ENCODE measurements around a stretch of chr4.

DNA sequence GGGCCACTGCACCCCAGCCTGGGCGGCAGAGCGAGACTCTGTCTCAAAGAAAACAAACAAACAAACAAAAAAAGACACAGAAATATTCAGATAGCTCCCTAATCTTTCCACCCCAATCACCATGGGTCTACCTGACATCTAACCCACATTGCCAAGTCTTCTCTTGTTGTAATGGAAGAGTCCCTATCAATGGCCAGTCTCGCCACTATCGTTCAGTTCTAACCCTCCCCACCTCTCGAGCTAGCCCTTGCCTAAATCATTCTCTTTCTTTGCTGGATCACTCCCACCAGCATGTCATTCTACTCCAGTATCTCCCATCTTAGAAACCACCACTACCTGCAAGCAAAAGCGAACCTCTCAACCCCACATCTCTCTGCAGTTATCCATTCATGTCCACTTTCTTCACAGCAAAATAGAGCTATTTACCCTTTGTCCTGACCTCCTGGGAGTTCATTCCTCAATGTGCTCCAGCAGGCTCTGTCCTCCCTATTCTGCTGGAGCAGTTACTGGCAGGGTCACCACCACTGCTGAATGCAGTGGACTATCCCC is 16.2 kb upstream of the CENPU start:
- PRO-cap: no peak

GRCh38 chr4:184791516-184791913 is 34.3 kb downstream of the ACSL1 start:
- PRO-cap: no peak

DNA sequence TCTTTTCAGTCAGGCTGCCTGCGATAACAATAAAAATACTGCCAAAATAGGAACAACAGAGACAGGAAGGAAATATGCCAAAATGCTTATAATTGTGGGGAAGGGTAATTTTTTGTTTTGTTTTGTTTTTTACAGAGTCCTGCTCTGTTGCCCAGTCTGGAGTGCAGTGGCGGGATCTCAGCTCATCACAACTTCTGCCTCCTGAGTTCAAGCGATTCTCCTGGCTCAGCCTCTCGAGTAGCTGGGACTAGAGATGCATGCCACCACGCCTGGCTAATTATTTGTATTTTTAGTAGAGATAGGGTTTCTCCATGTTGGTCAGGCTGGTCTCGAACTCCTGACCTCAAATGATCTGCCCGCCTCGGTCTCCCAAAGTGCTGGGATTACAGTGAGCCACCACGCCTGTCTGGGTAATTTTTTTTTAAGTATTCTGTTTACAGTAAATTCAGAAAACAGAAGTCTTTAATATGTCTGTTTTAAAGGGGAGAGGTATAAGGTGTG is 1.7 kb downstream of the ACSL1 start:
- PRO-cap: no peak

GRCh38 chr4:184891647-184892378 is 66.0 kb upstream of the ACSL1 start:
- PRO-cap: no peak

DNA sequence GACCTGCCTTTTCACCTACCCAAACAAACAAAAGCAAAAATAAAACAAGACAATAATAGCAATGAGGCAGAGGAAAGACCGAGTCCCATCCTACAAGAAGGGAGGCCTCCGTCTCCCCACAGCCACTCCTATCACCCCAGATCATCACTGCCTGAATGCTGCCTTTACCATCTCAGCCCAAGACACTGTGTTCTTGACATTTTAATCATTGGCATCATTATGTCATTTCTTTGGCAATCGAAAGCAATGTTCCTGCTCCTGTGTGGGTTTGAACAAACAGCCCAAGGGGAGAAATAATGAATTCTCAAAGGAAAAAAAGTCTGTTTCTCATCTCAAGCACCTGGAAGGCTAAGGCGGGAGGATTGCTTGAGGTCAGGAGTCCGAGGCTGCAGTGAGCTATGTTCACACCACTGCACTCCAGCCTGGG is 73.0 kb upstream of the ACSL1 start:
- PRO-cap: no peak

DNA sequence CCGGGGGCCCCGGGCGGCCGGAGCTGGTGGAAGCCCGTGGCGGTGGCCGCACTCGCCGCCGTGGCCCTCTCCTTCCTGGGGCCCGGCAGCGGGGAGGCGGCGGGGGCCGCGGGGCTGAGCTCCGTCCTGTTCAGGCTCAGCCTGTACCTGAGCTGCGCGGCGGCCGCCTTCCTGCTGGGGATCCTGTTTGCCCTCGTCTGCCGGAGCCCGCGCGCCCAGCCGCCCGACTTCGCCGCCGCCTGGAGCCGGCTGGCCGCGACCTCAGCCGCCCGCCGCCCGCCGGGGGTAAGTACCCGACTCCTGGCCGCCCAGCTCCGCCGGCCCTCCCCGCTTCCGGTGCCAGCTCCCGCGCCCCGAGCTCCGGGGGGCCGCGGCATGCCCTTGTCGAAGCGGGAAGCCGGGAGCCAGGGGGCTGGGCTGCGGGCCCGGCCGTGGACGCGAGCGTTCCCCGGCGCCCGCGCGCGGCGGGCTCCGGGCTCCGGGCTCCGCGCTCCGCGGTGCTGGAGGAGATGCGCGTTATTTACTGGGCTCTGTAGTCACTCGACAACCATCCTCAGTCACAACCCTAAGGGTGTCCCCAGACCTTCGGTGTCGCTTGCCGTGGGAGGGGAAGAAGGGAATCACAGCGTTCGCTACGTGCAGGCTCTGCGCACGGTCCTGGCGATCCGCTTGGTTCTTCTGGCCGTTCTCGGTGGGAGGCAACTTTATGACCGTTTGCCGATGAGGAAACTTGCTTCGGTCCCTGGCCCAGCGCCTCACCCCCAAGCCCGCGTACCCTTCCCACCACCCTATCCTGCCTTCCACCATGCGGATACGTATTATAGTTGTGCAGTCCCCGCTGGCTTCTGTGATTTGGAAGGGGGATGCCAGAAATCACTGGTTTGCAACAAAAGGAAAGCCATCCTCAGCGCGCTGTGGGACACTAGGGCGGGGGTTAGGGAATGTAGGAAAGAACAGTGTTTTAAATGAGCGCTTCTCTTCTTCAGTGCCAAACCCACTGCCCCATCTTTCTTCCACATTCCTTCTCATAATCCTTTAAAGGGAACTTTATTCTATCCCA is 903 bp downstream of the SNX25 start:
- PRO-cap: bidirectional peak, plus-strand start at position 407 of the sequence, minus-strand start at position 287 of the sequence; unidirectional peak, minus-strand start at position 680 of the sequence

- PRO-cap: no peak
Measured at GRCh38 chr4:185411584-185412094, 14.1 kb downstream of the UFSP2 start.

- PRO-cap: no peak
Measured at GRCh38 chr4:185566621-185567855, 31.7 kb upstream of the PDLIM3 start.

DNA sequence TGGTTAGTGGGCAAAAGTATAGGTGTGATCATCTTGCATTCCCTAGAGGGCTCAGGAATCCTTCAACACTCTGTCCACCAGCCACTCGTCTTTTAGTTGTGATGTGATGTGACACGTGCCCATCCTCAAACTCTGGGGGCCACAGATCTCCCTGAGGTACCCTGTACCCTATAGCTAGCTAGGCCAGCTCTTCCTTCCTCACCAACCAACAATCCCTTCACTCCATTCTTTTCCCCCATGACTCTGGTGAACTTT is 83.7 kb upstream of the PDLIM3 start:
- PRO-cap: no peak

DNA sequence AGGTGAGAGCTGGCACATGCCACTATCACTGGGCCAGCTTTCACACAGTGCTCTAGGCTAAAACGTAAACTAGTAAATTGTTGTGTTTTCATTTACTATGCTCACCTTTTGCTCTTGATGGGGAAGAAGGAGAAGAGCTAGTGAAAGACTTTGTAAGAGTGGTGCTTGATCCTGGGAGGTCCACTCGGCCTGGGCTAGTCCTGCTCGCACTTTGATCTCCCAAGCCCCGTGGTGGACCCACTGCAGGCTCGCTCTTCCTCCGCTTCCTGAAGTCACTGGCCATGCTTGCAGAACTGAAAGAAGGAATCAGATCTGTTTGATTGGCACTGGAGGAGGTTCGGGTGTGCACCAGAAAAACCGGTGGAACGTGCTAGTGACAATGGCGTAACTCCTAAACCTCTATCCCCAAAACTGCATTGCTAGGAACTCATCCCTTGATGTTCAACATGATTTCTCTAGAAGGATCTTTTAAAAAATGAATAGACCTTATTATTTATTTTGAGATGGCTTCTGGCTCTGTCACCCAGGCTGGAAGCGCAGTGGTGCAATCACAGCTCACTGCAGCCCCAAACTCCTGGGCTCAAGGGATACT is 91.5 kb upstream of the PDLIM3 start:
- PRO-cap: no peak

GRCh38 chr4:185642660-185643244 is 107.4 kb upstream of the PDLIM3 start:
- PRO-cap: no peak

DNA sequence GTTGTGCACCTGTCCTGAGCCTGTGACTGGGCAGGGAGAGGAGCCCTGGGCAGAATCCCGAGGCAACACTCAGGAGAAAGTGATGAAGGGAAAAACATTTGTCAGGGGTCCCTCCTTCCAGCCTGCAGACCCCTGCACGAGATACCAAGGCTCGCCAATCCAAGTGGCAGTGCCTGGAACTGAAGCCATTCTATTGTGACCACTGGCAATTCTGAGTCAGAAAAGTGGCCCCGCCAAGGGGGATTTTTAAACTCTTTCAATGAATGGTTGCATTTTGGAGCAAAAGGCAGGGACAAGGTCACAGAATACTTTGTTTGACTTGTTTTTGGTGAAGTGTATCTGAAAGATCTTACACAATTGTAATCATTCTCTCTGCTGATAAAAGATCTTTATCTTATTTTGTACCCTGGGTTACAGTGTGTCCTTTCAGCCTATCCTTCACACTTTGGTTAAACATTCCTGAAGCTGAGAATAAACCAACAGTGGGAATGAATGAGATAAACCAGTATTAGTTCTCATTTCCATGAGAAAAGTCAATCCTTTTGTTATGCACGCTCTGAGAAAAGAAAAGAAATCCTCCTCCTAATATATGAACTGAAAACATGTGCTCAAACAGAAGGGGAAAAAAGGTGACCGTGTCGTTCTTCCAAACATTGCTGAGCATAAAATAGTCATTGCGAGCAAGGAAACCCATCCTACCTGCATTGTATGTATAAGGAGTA is 115.9 kb upstream of the PDLIM3 start:
- PRO-cap: no peak

DNA sequence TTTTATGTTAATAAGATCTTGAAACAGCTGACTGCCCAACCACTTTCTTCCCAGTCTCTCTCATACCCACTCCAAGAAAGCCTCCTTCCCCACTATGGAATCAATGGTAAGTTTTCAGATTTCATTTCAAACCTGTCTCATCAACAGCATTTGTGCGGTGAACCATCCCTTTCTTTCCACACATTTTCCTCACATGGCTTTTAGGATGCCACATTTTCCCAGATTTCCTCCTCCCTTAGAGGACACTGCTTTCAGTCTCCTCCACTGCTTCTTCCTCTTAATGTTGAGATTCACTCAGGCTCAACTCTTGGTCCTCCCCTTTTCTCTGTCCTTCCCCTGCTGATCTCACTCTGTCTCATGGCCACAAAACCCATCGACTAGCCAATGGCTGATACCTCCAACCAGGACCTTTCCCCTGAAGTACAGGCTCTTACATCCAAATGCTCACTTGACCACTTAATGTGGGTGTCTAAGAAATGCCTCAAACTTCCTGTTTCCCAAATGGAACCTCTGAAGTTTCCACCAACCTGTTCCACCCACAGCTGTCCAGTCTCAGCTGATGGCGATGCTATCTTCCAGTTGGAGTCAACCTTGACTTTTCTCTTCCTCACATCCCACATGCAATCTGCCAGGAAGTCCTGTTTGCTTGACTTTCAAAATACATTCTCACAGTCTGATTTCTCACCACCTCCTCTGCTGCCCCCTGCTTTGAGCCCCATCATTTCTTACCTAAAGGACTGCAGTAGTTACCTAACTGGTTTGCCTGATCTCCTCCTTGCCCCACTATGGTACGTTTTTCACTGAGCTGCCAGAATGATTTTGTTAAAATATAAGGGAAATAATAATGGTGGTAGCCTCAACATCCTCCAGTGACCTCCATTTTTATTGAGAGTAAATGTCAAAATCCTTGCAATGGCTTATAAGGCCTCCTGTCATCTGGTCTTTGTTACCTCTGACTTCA is 138.0 kb downstream of the SORBS2 start:
- PRO-cap: no peak

- PRO-cap: no peak
Measured at GRCh38 chr4:185675119-185675973, 136.6 kb downstream of the SORBS2 start.

DNA sequence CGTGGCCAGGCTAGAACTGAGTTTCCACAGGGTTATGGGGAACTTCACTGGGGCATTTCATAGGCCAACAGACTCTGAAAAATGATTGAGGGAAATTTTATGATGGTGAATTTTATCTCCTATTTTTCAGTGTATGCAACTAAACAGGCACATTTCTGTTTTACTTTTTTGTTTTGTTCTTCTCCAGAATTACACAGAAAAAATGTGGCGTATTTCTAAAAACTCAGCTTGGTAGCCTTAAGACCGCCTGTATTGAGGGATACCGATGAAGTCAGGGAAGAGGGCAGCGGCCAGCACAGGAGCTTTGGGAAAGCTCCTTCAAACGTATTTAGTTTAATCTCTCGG is 118.9 kb downstream of the SORBS2 start:
- PRO-cap: no peak

GRCh38 chr4:185711803-185712930 is 99.8 kb downstream of the SORBS2 start:
- PRO-cap: no peak

- PRO-cap: unidirectional peak, plus-strand start at chr4:185809807
Measured at GRCh38 chr4:185809029-185810389, 2.5 kb downstream of the SORBS2 start.

GRCh38 chr4:185820480-185821129 is 8.6 kb upstream of the SORBS2 start:
- PRO-cap: bidirectional peak, plus-strand start at chr4:185820570, minus-strand start at chr4:185820333; bidirectional peak, plus-strand start at chr4:185820803, minus-strand start at chr4:185820741

DNA sequence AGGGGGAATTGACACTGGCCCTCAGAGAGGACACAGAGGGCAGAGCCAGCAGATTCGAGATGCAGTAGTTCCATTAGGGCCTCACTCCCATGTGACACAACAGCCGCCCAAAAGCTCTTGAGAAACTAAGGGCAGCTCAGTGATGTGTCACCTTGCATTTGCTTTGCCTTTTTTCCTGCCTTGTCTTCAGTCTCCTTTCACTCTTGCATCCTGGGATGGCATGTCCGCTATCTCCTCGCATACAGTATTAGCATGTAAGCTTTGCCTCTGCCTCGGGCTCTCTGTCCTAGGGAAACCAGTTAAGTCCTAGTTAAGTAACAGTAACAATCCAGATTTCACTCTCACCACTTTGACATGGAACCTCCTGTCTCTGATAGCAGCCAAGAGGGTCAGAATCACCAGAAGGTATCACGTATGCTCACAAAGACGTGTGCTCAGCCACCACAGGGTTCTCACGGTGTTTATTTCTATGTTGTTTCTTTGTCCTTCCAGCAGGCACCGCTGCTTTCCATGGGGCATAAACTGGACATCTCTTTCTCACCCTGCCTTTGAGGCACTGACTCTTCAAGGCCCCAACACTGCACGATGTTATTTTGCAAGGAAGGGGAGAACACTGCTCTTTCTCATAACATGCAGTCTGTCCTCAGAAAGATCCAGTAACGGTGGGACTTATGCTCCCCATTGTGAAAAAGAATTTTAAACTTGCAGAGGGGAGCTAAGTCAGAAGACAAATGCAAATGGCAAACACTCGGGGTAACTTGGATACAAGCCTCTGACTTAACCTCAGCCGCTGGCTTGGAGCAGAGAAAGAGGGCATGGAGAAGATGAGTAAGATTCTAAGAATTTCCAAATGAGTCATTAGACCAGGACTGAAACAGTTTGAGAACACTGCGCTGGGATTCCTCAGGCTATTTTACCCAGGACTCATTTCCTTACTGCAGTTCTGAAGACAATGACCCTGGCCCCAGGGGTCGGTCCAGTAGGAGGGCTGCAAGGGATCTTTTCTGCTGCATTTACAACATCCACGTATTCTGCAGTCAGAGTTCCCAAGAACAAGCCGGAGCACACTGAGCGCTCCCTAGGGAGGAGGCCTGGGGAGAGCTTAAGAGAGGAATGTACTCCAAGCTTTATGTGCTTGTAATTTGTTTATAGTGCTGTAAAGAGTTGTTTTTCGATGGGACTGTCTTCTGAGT is 26.9 kb upstream of the SORBS2 start:
- PRO-cap: no peak

DNA sequence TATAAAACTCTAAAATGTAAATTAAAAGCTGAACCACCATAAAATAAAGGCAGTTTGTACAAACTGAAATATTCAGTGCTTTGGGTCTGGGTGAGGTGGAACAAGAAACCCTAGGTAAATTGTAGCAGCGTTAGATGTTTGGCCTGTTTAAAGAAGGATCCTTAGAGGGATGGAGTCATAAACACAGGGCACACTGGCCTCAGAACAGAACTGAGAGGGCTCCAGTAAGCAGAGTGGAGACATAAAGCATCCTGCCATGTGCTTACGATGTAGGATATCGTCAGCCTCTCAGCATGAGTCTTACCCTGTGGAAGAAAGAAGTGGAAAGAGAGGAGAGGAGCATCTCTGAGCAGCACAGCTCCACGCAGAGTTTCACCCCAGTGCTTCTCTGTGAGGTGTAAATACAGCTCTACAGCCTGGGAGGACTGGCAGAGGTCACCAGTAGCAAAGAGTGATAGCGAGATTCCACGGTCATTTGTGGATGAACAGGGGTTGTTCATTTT is 27.7 kb upstream of the SORBS2 start:
- PRO-cap: no peak